Tongue (tissue), 2 donors: ENCODE measurements around the gene SPATA5.

- RAMPAGE, long total RNA, result no peak
Observed at GRCh38 chr4:119984866-119985182, 81.8 kb downstream of the MAD2L1 start.

- RAMPAGE, long total RNA, result no peak
Observed at GRCh38 chr4:121070620-121071802, 1.3 kb downstream of the NDNF start.

DNA sequence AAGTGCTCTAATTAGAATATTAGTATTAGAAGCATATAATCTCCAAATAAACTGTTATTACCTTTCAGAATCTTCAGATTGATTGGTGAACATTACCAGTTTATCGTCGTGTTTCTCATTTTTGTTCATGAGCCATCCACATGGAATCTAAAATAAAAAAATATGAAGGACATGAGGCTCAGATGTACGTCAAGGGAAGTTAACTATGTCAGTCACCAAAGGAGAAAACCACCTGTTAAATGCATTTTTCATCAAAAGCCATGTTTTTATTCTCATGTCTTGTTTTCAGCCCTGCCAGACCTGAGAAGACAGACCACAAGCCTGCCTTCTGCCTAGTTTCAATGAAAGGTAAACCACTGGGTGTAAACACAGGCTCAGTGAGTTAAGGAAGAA is 52.2 kb upstream of the TNIP3 start:
- RAMPAGE, long total RNA, result no peak

DNA sequence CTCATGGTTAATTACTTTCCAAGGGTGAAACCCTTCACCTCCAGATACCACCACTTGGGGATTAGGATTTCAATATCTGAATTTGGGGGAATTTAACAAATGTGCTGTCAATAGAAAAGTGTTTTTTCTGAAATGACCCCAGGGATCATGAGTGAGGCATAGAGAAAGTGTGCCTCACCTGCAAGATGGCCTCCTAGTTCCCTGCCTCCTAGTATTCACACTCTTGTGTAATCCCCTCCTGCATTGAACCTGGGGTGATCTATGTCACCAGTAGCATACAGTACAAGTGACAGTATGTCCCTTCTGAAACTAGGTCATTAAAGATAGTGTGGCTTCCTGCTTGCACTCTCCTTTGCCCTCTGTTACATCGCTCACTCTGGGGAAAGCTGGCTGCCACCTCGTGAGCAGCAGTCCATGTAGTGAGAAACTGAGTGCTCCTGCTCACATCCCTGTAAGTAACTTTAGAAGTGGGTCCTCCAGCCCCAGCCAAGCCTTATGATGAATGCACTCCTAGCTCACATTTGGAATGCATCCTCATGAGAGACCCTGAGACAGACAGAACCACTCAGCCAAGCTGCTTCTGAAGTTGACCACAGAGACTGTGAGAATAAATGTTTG is 89.7 kb upstream of the TNIP3 start:
- RAMPAGE, long total RNA, result no peak

- RAMPAGE, long total RNA, result no peak
Observed at GRCh38 chr4:121681511-121681803, 15.3 kb downstream of the ANXA5 start.

- RAMPAGE, long total RNA, result no peak
Observed at GRCh38 chr4:122307915-122308382, 70.9 kb upstream of the ADAD1 start.

DNA sequence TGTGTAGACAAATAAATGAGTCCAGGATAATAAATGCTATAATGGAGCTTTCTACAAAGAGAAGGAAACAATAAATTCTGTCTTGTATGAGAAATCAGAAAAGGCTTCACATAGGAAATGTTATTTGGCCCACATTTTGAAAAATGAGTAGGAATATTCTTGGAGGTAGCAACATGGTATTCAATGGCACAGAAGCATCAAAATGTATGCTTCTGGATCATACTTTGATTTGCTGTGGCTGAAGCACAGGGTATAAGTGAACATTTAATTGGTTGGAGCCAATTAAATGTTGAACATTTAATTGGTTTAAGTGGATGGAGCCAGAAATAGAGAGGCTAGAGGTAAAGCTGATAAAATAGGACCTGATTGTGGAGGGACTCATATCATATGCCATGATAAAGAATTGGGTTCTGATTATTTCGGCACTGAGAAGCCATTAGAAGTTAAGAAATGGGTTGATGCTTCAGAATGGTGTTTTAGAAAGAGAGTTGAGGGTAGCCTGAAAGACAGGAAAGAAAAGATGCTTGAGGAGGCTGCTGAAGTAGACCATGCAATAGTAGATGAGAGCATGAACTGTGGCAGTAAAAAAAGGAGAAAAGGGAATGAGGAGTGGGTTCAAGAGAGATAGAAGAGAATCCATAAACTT is 33.5 kb upstream of the ADAD1 start:
- RAMPAGE, long total RNA, result no peak

- RAMPAGE, long total RNA, result no peak
Observed at GRCh38 chr4:122687521-122688175, 44.9 kb upstream of the BBS12 start.

- RAMPAGE, long total RNA, result no peak
Observed at GRCh38 chr4:122826263-122826394, 502 bp upstream of the FGF2 start.

DNA sequence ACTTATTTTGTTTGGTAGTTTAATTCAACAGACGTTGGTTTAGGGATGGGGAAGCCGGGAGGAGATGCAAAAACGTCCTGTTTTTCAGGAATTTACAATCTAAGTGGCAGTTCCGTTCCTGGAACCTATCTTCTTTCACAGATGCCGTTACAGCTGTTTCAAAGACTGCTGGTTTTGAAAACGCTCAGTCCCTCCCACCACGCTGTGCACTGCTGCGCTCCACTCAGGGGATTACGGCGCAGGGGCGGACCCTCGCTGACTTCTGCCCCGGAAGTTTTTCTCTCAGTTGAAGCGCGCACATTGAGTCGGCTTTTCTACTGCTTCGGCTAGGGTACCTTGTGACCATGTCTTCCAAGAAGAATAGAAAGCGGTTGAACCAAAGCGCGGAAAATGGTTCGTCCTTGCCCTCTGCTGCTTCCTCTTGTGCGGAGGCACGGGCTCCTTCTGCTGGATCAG is at the start of gene SPATA5:
Gene SPATA5 (plus strand): TSS at position 280 of the 456 bp plus-strand sequence.
- RAMPAGE, long total RNA, result no peak

DNA sequence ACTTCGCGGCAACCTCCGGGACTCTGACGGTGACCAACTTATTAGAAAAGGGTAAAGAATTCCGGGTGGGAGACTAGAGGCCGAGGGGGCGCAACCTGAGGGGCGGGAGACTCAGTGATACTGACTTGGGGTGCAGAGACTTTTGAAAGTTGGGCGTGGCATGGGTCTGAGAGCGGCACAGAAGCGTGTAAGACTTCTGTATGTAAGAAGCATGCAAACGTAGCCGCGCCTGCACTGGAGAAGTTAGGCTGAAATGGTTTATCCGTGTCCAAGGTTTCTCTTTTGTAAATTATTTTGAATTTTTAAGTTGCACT is 334 bp downstream of the SPATA5 start:
- RAMPAGE, long total RNA, result no peak

DNA sequence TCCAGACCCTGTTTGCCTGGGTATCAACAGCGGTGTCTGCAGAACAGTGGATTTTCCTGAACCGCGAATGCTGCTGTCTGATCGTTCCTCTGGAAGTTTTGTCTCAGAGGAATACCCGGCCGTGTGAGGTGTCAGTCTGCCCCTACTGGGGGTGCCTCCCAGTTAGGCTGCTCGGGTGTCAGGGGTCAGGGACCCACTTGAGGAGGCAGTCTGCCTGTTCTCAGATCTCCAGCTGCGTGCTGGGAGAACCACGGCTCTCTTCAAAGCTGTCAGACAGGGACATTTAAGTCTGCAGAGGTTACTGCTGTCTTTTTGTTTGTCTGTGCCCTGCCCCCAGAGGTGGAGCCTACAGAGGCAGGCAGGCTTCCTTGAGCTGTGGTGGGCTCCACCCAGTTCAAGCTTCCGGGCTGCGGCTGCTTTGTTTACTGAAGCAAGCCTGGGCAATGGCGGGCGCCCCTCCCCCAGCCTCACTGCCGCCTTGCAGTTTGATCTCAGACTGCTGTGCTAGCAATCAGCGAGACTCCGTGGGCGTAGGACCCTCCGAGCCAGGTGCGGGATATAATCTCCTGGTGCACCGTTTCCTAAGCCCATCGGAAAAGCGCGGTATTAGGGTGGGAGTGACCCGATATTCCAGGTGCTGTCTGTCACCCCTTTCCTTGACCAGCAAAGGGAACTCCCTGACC is 22.2 kb downstream of the SPATA5 start:
- RAMPAGE, long total RNA, result no peak

- RAMPAGE, long total RNA, result no peak
Observed at GRCh38 chr4:123113128-123113557, 190.3 kb downstream of the SPATA5 start.

GRCh38 chr4:123400029-123400454 is 3.4 kb downstream of the SPRY1 start:
- RAMPAGE, long total RNA, result no peak

DNA sequence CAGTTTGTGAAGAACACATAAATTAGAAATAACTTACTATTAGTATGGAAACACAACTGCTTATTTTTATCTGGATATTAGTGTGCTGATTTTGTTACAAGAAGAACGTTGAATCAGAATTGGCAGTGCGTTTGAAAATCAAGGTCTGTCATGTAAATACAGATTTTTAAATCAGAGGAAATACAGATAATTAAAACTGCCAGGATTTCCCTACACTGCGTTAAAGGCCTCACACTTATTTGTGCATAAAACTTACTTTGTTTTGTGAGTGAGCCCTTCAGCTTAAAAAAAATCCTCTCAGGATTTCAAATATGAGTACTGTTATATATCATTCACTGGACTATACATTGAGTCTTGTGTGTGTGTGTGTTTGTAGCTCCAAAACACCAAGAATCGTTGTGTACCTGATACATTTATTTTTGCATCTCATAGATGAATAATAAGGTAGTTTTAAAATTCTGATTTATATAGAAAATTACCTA is 4.0 kb downstream of the SPRY1 start:
- RAMPAGE, long total RNA, result no peak

GRCh38 chr4:123566514-123566894 is 169.9 kb downstream of the SPRY1 start:
- RAMPAGE, long total RNA, result no peak

DNA sequence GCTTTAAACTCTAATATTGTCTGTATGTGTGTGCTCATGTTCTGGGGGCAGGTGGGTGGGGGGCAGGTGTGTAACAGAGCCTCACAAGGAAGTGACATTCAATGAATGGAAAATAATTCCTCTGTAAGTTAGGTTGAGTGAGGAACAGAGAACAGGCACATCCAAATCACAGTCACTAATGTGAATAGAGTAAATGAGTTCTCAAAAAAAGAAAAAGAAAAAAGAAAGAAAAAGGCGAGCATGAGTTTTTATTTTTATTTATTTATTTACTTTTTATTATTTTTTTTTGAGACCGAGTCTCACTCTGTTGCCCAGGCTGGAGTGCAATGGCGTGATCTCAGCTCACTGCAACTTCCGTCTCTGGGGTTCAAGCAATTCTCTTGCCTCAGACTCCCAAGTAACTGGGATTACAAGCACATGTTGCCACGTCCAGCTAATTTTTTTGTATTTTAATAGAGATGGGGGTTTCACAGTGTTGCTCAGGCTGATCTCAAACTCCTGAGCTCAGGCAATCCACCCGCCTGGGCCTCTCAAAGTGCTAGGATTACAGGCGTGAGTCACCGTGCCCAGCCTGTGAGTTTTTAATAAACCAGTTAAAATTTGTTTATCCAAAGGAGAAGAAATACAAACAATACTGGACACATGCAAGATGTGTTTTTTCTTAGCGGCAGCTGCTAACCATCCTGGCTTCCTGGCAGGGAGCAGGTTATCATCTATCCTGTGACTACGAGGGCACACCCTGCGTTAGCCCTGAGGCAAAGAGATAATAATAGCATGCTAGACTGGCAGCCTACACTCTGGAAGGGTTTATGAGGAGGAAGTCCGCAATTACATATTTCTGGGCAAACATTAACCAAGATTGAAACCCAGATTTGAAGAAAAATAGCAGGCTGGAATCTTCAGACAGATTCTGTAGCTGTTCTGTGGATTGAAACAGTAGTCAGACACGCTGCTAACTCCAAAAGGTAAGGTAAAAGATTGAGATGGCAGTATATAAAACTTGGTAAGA is 191.3 kb downstream of the SPRY1 start:
- RAMPAGE, long total RNA, result no peak

DNA sequence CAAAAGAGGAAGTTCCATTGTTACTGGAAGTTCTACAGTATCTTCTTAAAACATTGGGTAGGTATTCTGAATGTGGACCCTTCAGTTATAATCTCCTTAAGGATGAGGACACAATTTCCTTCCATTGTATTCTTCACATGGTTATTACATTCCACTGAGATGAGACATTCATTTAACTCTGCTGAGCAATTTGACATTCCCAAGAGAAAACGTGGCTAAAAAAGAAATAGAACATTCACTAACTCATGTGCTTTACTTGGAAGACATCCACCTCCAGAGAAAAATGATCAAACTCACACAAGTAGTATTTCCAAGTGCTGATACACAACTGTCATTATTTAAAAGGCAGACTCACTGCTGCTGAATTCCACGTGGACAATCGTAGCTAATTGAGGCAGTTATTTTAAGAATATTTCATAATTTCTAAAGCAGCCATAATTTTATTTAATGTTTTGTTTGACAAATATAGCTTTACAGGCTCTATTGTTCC is 227.9 kb upstream of the ANKRD50 start:
- RAMPAGE, long total RNA, result no peak

DNA sequence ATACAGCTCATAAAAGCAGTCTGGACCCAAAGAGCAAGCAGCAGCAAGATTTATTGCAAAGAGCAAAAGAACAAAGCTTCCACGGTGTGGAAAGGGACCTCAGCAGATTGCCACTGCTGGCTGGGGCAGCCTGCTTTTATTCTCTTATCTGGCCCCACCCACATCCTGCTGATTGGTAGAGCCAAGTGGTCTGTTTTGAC is 85.7 kb upstream of the FAT4 start:
- RAMPAGE, long total RNA, result no peak

DNA sequence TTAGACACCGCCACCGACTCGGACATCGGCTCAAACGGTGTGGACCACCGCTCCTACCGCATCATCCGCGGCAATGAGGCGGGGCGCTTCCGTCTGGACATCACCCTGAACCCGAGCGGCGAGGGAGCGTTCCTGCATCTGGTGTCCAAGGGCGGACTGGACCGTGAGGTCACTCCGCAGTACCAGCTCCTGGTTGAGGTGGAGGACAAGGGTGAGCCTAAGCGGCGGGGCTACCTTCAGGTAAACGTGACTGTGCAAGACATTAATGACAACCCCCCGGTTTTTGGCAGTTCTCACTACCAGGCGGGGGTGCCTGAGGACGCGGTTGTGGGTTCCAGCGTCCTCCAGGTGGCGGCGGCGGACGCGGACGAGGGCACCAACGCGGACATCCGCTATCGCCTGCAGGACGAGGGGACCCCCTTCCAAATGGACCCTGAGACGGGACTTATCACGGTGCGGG is 2.2 kb downstream of the FAT4 start:
- RAMPAGE, long total RNA, result no peak